OVCAR3 (cell line): ENCODE data around the gene AKT2.

DNA sequence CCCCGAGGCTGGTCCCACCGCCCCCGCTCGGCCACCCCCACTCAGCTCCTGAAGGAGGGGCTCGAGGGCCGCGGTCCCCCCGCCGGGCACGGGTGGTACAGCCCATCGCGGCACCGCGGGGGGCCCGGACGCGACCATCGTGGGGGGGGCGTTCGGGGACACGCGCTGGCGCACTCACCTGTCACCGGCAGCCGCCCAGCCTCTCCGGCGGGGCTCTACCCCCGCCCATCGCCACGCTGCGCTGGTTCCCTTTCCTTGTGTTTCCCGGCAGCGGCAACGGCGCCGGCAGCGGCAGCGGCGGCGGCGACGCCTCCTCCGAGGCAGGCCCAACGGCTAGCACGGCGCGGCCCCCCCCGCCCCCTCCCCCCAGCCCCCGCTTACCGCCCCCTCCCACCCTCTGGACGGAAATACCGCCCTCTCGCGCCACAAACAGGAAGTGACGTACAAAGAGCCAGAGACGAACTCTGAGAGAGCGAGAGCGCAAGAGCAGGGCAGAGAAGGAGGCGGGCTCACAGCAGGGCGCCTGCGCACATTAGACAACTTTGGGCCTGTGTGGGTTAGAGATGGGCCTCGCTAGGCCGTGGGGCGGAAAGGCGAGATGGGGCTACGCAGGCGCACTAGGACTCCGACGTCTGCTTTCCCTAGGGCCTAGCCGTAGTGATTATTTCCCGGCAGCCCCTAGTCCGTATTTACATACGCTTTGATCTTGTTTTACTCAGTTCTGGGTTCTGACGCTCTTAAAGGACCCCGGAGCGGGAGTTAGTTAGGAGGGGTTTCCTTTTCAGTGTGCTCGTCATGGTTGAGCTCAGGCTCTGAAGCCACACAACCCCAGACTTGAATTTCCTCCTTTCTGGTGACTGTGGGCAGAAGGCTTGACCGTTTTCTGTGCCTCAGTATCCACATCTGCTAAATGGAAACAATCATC, at the start of gene AKT2:
Gene AKT2 (minus strand): TSS at position 343 of the 925 bp plus-strand sequence.
- RRBS = 4% methylated on average over 36 of the region's 78 CpGs

DNA sequence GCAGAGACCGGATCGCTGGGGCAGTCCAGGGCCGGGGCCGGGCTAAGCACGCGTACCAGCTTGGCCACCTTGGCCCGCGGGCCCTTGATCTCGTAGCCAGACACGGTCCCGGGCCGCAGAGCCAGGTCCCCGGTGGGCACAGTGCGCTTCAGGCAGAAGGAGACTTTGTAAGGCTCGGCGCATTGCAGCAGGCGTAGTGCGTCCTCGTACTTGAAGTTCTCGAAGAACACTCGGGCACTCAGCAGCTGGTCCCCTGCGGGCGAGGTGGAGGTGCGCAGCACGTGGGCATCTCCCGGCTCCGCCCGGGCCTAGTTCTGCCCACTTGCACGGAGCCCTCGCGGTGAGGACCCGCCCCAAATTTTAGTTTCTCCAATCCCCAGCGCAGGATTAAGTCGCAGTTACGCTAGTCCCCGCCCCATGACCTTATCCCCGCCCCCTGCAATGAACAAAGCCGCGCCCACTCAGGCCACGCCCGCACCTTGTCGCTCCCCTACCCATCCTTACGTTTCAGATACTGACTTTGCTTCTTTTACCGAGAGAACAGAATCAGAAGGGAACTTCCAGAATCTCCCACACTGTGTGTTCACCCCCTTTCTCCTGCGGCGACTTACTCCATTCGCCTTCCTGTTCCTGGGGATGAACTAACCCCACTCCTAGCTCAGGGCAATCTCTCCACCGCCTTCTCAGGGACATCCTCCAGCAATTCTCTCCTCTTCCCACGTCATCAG, 8.7 kb upstream of the HIPK4 start:
- RRBS = 31% methylated on average over 9 of the region's 49 CpGs

DNA sequence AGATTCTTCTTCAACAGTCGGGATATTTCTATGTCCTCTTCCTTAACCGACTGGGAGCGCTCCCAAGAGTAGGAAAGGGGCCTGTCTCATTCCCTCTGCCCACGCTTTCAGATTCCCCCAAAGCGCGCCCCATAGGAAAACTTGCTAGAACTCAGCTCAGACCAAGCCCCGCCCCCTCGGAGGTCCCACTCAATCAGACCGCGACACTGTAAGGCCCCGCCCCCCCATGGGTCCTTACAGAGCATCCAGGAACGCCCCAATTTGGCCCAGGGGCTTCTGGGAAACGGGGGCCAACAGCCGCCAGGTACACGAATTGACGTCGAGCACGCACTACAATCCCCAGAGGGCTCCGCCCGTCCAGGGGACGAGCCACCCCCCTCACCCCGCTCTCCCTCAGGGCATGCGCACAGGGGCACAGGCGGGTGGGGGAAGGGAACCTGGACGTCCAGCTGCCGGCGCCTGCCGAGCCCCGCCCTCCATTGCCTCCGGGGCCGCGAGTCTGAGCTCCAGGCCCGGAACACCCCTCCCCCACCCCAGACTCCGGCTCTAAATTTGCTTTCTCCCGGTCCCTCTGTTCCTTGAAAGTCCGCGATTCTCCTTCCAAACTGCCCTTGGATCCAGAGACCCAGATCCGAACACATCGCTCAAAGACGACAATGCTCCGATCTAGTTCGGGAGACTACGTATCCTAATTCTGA, 1.0 kb downstream of the SERTAD3 start:
- RRBS = no CpG with 5 or more reads among the region's 43 CpGs

DNA sequence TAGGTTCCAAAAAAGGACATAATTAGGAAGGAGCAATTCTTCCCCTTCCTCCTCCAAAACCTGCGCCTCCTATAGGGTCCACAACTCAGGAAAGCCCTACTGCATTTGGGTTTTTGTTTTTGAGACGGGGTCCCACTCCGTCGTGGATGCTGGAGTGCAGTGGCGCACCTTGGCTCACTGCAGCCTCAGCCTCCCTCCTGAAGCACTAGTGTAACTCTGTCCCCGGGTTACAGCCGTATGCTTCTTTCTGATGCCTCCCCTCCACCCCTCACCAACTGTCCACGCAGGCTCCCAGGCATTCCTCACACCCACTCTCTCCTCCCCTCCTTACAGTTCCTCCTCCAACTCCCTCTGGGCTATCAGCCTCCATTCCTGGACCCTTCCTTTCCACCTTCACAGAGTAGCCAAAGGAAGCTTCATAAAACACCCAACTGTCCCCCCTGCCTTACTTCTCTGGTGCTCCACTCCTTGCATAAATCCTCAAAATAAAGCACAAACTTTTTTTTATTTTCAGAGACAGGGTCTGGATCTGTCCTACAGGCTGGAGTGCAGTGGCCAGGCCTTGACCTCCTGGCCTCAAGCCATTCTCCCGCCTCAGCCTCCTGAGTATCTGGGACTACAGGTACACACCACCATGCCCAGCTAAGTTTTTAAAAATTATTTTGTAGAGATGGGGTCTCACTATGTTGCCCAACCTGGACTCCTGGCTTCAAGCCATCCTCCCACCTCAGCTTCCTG, 2.3 kb upstream of the SERTAD3 start:
- RRBS = no CpG with 5 or more reads among the region's 9 CpGs

GRCh38 chr19:40463060-40463563, 2.4 kb downstream of the BLVRB start:
- RRBS = no CpG with 5 or more reads among the region's 3 CpGs

DNA sequence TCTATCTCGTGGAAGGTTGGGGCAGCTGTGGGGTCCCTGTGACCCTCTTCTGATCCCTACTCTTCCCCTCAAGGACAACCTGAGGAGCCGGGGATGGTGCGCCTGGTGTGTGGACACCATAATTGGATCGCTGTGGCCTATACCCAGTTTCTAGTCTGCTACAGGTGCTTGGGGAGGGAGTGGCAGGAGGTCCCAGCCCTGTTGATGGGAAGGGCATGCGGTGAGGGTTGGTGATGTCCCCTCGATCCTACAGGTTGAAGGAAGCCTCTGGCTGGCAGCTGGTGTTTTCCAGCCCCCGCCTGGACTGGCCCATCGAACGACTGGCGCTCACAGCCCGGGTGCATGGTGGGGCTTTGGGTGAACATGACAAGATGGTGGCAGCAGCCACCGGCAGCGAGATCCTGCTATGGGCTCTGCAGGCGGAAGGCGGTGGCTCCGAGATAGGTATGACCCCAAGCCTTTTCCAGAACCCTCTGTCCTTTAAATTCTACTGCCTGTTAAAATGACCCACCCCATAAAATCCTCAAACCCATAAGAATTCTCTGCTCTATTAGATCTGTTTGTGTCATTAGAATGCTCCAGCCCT, 3.9 kb downstream of the SHKBP1 start:
- RRBS = 100% methylated on average over 2 of the region's 16 CpGs

DNA sequence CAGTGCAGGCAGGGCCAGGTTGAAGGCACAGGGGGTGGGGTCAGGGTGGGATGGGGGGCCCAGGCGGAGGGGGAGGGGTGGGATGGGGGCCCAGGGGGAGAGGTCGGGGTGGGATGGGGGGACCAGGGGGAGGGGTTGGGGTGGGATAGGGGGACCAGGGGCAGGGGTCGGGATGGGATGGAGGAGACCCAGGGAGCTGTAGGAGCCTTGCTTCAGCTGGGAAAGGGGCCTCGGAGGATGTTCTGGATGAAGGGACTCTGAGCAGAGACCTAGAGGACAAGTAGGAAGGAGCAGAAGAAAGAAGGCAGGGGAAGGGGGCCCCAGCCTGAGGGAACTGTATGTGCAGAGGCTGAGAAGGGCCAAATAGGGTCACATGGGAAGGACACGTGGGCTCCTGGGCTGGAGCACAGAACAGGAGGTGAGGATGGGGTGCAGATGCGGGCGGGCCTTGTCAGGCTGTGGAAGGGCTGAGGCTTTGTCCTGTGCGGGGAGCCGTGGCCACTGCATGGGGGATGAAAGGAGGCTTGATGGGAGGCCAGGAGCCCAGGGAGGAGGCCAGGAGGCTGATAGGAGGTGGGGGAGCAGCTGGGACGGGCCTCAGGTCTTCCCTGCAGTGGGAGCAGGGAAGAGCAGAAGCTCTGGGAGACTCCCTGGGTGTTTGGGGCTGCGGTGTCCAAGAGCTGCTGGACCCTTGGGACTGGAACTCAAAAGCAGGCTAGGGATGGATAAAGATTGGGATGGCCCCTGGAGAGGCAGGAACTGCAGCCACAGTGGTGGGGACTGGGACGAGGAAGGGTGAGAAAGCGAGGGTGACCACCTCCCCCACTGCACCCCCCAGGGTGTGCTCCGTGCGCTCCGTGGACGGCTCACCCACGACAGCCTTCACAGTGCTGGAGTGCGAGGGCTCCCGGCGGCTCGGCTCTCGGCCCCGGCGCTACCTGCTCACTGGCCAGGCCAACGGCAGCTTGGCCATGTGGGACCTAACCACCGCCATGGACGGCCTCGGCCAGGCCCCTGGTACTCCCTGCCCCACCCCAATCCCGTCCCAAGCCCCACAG, 11.4 kb upstream of the LTBP4 start:
- RRBS = no CpG with 5 or more reads among the region's 30 CpGs

GRCh38 chr19:40590535-40591067, 10.6 kb upstream of the LTBP4 start:
- RRBS = no CpG with 5 or more reads among the region's 14 CpGs

- RRBS = 29% methylated on average over 4 of the region's 28 CpGs
These were observed 9.3 kb downstream of the LTBP4 start for GRCh38 chr19:40610379-40610906.

GRCh38 chr19:40614542-40615305, 13.6 kb downstream of the LTBP4 start:
- RRBS = no CpG with 5 or more reads among the region's 30 CpGs

GRCh38 chr19:40703260-40703774, 12.9 kb upstream of the NUMBL start:
- RRBS = no CpG with 5 or more reads among the region's 18 CpGs

DNA sequence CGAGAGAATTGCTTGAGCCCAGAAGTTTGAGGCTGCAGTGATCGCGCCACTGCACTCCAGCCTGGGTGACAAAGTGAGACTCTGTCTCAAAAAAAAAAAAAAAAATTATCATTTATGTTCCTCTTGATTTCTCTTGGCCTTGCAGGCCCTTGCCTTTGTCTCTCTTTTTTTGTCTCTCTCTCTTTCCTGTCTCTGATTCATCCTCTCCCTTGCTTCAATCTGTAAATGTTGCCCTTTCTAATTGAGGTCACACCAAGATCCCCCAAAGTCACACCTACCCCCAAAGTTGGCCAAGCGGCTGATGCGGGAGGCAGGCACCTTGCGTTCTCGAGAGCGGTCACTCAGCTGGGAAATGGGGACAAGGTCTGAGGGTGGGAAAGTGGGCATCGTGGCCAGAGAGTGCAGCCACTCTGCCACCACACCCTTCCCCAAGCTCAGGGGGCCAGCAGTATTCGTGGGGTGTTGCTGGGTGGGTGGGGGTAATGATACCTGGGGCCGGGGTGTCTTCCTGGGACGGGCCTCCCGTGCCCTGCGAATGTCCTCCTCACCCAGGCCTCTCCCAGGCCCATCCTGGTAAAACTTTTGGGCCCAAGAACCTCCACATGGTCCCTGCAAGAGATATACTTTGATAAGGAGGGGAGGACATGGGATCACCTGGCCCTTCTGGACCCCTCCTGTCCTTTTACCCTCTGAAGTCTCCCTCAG, 2.7 kb downstream of the COQ8B start:
- RRBS = no CpG with 5 or more reads among the region's 14 CpGs

- RRBS = no CpG with 5 or more reads among the region's 5 CpGs
These were observed 7.7 kb upstream of the EGLN2 start for GRCh38 chr19:40791309-40791708.

GRCh38 chr19:40803341-40804354, 4.7 kb downstream of the EGLN2 start:
- RRBS = no CpG with 5 or more reads among the region's 9 CpGs

GRCh38 chr19:40810587-40811458, 11.8 kb downstream of the EGLN2 start:
- RRBS = no CpG with 5 or more reads among the region's 70 CpGs

DNA sequence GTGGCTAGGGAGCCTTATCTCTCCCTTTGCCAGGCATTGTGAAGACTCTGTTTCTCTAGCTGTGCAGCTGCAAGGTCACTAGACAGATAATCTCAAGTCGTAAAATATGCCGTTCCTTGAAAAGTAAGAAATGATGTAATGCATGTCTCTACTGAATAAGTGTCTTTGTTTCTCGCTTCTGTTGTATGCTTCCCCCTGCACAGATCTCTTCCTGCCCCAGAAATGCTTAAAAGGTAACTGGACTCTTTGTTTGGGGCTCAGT, 16.5 kb downstream of the CYP2A6 start:
- RRBS = no CpG with 5 or more reads among the region's 3 CpGs

DNA sequence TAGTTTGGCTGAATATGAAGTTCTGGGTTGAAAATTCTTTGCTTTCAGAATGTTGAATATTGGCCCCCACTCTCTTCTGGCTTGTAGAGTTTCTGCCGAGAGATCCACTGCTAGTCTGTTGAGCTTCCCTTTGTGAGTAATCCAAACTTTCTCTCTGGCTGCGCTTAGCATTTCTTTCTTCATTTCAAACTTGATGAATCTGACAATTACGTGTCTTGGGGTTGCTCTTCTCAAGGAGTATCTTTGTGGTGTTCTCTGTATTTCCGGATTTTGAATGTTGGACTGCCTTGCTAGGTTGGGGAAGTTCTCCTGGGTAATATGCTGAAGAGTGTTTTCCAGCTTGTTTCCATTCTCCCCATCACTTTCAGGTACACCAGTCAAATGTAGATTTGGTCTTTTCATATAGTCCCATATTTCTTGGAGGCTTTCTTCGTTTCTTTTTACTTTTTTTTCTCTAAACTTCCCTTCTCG, 21.3 kb upstream of the CYP2B6 start:
- RRBS = no CpG with 5 or more reads among the region's 6 CpGs

GRCh38 chr19:41003586-41004493, 12.8 kb downstream of the CYP2B6 start:
- RRBS = no CpG with 5 or more reads among the region's 21 CpGs

GRCh38 chr19:41238955-41239255, 19.9 kb downstream of the AXL start:
- RRBS = no CpG with 5 or more reads among the region's 4 CpGs

DNA sequence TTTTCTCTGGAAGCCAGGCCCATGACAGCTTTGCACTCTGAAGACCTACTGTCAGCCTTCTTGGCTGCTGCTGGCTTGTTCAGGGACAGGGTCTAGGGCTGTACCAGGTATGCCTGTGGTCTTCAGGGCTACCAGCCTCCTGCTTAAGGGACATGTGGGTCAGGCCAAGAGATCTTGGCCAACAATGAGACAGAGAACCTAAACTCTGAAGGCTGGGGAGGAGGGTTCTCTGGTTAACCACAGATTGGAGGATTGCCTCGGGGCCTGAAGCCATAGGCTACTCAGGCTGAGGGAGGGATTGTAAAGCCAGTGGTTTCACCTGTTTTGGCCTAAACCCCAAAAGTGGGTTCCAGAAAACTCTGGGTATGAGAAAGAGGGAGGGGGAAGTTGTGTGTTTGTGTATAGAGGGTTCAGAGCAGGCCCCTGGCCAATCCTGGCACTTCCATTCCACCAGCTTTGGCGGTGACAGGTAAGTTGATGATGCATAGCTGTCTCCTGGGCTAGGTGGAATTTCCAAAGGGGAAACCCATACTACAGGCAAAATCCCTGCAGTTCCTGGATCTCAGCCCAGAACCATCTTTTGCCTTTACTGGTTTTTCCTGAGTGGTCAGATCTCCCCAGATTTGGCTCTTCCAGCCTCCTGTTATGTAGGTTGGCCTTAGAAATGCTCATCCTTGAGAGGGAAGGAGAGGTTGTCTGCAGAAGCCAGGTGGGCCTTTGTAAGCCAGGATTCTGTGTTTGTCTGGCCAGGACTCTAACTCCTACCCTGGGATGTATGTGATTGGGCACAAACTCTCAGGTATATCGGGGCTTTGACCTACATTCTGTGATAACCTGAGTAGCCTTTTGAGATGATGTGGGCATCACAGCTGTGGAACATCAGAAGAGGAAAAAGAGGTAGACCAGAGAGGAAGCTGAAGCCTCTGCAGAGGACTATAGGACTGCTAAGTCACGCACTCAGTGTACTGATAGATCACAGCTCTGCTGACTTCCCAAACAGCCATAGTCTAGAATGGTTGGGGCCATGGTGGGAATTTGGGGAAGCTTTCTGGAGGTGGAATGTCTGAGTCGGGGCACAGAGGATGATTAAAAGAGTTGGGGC, 13.4 kb upstream of the CCDC97 start:
- RRBS = no CpG with 5 or more reads among the region's 5 CpGs